Neural crest cell (in vitro differentiated cells): ENCODE data around the genes TTC1 and GABRA6.

DNA sequence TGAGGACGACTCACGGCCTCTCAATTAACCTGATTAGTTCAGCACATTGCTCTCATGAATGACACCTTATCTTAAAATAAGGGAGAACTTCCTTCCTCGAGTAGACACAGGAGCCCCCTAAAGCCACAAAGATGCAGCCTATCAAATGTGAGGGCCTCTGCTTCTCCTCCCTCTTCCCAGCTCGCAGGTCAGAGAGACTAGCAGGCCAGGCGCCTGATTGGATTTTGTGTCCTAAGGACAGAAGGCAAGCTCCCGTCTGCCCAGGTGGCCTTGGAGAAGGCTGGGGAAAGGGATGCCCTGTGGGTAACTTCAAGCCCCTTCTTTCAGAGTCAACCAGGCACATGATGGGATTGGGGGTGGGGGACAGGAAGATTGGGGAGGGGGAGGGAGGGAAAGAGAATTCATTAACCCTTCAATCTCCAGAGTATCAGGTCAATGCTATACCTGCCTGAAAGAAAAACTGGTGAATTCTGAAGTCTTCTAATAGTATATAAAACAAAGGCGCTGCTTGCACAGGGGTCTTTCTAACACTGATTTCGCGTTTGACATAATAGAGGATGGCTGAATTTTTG is 37.5 kb downstream of the EBF1 start:
- PRO-cap = no peak

GRCh38 chr5:159090446-159090674 is 9.4 kb downstream of the EBF1 start:
- PRO-cap = no peak

GRCh38 chr5:159094624-159095877 is 4.7 kb downstream of the EBF1 start:
- PRO-cap = no peak

DNA sequence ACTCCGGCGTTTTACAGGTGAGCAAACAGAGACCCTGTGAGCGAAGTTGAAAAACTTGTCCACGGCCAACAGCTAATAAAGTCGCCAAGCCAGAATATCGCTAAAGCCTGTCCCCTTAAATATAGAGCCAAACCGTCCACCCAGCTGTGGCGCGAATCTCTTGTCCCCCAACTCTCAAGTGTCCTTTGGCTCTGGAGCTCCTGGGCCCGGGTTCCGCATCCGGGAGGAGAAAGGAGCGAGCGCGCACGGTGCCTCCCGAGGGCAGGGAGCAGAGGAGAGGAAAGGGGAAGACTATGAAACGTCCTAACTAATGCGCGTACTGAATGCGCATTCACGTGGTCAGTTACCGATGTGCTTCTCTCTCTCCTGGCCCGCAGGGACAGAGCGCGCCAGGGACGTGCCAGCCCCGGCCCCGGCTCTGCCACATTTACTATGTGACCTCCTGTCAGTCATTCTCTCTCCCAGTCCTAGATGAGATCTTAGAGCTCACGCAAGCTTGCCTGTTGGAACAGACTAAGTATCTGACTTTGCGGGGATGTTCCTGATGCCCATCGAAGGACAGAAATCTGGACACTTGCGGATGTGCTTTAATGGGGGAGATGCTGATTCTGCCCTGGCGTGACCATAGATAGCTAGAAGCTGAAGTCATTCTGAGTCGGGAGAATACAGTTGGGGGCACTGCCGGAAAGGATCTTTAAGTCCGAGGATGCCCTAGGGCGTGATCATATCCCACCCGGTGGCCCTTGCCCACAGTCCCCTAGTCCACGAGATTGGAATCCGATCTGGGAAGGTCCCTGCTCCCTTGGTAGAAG is 5.6 kb upstream of the EBF1 start:
- PRO-cap = no peak

GRCh38 chr5:159157827-159158217 is 51.5 kb downstream of the RNF145 start:
- PRO-cap = no peak

DNA sequence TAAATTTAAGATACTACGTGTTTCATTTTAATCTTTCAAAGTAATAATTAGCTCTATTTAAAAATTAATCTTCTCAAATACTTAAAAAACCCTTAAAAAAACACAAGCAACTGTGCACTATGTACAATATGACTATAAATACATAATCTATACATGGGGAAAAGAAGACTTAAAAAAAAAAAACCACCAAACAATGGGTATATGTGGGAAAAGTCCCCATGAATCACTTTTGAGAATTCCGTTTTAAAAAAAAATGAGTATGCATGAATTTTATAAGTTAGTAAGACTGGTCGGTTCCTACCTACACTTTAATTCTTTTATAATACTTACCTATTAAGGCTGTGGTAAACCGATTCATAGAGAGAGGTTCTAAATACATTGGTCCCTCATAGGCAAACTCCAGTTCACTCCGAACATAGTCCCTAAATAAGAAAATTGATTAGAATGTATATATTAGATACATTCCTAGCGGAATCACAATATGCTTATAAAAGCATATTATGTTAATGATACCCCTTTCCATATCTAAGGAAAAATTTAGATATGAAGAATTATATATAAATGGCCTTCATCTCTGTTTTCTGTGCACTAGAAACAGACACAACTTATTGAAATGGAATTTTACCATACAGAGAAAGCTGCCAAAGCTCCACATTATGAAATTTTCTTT is 27.6 kb downstream of the RNF145 start:
- PRO-cap = no peak

DNA sequence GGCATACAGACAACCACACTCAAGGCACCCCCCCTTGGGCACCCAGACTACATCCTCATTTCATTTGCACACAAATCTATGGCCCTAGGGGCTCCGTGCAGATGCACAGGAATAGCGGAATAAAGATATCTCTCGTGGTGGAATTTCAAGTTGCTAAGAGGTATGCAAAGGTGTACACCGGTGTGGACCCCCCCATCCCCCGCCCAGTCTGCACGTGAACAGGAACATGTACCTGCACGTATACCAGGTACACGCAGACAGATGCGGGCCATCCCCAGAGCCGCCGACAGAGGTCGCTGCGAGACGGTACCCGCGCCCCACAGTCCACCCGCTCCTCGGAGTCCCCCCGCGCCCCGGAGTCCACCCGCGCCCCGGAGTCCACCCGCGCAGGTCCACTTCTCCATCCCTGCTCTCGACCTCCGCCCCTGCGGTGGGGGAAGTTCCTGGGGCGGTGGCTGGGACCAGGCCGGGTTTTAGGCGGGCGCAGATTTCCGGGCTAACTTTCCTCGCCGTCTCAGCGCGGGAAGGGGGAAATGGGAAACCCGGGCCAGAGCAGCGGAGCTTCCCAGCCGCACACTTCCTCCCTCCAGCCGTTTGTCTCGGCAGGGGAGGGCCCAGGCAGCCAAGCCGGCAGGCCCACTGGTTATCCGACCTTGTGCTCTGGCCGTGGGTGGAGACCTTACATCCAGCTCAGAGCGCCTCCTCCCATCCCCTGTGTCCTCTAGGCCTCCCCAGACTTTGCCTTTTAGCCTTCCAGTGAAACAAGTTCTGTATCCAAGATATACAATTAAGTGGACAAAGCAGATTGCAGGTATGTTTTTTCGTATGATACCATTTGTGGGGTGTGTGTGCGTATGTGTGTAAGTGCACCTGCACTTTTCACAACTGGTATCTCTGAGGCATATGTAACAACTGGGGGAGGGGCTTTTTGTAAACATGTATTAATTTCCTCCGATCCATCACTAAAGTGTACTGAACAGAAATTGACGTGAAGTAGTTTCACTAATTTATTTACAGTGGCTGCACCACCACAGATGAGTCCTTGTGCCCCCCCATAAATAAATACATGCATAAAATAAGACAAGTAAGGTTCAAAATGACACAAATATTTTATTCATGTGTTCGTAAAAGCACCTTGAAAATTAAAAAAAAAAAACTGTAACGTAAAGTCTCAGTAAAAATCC is 1.3 kb upstream of the IL12B start:
- PRO-cap = unidirectional peak, plus-strand start at position 320 of the sequence; bidirectional peak, plus-strand start at position 499 of the sequence, minus-strand start at position 596 of the sequence; bidirectional peak, plus-strand start at position 646 of the sequence, minus-strand start at position 740 of the sequence

DNA sequence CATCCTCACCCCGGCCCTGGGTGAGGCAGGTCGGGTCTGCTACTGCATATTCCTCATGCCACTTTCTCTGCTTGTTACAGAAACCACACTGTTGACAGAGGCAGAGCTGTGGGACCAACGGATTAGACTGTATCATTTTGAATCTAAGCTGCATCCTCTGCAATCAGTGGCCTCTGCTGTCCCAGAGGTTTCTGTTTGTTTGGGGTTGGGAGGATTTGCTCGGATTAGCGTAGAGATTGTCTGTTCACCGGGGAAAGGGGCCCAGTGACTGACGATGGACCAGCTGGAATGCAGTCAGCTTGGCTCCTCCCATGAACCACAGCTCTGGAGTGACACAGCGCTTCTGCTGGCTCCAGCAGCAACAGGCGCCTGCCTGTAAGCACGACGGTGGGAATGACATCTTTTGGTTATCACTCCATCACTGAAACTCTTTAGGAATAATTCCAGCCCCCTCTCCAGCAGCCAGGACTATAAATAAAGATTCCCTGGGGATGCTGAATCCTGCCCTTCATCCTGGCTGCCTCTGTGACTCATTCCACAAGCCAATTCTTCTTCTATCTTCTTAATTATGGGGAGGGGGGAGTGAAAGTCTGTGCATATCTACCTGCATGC is 37.2 kb upstream of the ADRA1B start:
- PRO-cap = bidirectional peak, plus-strand start at position 370 of the sequence, minus-strand start at position 270 of the sequence

GRCh38 chr5:159911237-159911648 is 5.0 kb upstream of the ADRA1B start:
- PRO-cap = no peak

- PRO-cap = bidirectional peak, plus-strand start at chr5:160009155, minus-strand start at chr5:160008836
Observed at GRCh38 chr5:160008636-160009855, at the start of gene TTC1. TSS of gene TTC1 (plus strand) at chr5:160009139.

- PRO-cap = unidirectional peak, plus-strand start at chr5:160118751; unidirectional peak, plus-strand start at chr5:160118958; bidirectional peak, plus-strand start at chr5:160119243, minus-strand start at chr5:160119115
Observed at GRCh38 chr5:160118123-160119292, 742 bp downstream of the PWWP2A start.

DNA sequence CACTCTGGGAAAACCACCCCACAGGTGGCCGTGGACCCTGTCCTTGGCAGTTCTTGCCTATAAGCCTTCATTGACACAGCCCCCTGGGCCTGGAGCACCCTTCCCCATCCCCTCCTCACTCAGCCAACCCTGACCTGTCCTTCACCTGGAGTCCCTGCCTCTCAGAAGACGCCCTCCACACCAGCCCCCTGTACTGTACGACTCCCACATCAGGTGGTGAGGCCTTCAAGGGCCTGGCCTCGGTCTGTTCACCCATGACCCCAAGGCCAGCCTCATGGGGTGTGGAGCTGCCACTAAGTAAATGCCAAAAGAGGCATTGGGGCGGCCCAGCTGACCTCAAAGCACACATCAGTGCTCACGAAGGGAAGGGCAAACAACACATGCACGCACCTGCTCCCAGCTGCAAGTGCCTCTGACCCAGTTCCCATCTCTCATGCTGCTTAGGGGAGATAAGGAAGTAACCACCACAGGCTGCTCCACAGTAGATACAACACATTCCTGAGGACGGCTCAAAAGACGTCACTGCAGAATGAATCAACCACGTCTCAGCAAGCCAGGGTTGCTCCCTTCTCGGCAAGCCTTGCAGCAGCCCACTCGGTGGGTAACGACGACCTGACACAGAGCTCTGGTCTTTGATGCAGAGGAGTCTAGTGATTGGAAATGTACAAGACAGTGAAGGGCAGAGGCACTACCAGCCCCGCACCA is 31.5 kb downstream of the FABP6 start:
- PRO-cap = no peak

GRCh38 chr5:160413450-160413859 is 5.4 kb downstream of the SLU7 start:
- PRO-cap = no peak

GRCh38 chr5:160419363-160419742 is 472 bp upstream of the SLU7 start:
- PRO-cap = no peak

- PRO-cap = no peak
Observed at GRCh38 chr5:160683440-160683999, 168.5 kb downstream of the ATP10B start.

- PRO-cap = no peak
Observed at GRCh38 chr5:160694862-160695437, 157.1 kb downstream of the ATP10B start.

DNA sequence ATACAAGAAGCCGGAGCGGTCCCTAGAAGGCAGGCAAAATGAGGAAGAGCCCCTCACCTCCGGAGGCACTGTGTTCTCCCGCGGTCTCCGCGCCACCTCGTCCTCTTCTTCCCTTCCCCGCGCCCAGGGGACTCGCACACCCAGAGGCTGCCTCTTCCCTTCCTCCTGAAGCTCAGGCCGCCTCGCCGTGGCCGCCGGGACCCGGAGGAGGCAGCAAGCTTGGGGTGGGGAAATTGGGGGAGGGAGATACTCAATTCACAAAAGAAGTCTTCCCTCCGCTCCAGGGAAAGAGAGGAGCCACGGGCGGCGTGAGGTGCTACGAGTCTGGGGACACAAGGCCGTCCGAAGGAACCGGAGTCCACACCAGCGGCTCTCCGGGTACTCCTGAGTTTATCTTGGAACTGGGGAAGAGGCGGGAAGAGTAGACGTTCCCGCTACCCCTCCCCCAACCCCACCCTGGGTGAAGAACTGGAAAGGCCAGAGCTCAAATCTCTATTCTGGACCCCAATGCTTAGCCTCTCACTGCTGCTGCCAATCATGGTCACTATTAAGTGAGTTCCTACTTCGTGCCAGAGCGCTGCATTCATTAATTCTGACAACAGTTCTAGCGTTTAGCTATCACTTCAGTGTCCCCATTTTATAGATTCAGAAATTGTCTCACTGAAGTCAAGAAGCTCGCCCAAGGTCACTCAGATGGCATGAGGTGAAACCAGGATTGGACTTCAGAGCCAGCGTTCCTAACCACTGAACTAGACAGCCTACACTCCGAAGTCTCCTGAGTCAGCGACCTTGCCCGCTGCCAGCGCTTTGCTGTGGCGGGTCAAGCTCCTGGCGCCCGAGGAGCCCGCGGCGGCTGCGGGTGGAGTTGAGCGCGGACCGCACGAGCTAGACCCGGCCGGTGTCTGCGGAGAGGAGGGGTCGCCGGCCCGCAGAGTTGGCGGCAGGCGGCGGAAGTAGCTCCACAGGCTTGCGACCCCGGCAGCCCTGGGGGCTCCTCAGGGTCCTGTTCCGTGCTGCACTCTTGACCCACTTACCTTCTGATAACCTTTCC is 1.8 kb upstream of the GABRB2 start:
- PRO-cap = no peak

- PRO-cap = no peak
Observed at GRCh38 chr5:161685226-161685804, at the start of gene GABRA6. TSS of gene GABRA6 (plus strand) at chr5:161685721.

DNA sequence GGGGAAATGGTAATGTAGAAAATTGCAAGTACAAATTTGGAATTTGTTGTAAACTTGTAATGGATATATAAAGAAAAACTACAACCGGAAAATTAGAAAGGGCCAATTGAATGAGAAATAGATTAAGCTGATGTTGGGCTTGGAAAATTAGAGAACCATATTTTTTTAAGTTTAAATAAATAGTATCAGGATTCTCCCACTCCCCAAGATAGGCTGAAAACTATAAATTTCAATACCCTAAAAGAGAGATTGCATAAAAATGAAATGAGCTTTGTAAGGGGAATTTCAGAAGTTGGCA is 72.3 kb downstream of the GABRA1 start:
- PRO-cap = no peak

- PRO-cap = no peak
Observed at GRCh38 chr5:162897009-162897222, 540.5 kb upstream of the CCNG1 start.